ReNcell CX (cell line): Measurements from ENCODE around the genes FPR3 and ZNF615.

GRCh38 chr19:51761758-51762135, 767 bp downstream of the FPR2 start:
- PRO-cap: no peak

DNA sequence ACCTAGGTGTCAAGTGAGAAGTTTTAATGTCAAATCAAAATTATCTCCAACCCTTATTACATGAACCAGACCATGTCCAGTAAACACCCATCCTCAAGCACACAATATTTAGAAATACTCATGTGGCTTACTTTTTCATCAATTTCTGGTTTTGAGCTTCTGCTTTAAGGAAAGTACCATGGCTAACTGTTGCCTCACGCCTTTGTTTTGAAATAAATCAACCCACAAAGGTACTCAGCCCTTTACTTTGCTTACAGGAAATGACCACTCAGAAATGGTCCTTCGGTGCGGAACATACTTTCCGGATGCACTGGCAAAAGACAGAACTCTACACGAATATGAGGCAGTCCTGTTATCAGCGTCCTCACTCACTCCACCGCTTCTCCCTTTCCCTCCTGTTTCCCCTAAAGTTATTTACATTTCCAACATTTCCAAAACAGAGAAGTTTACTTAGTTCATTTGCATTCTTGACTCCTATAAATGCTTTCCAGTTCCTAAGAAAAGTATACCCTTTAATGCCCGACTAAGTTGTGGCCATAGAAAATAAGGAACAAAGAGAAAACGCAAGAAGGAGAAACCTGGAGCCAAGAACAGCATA, 10.4 kb downstream of the FPR2 start:
- PRO-cap: no peak

DNA sequence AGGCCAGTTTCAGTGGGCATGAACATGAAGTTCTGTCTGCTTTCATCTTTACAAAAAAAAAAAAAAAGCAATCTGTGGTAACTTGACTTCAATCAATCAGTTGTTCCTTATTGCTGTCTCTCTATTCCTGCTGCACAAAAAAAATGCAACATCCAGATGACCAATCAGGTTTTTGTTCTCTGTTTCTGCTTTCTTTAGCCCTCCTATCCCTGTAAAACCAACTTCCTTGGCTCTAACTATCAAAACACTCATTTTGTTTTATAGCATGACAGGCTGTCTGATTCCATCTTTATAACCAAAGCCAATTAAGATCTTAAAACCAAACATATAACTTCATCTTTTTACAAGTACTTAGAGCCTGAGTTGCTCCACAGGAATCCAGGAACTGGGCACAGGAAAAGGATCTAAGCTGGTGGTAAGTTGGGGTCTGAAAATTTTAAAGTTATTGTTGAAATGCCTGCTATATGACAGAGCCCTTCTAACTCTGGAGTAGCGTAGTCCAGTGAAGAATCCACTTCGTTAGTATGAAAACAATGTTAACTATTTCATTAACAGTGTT, at the start of gene FPR3:
TSS of gene FPR3 (plus strand) at position 241 of the 559 bp plus-strand sequence.
- PRO-cap: no peak

DNA sequence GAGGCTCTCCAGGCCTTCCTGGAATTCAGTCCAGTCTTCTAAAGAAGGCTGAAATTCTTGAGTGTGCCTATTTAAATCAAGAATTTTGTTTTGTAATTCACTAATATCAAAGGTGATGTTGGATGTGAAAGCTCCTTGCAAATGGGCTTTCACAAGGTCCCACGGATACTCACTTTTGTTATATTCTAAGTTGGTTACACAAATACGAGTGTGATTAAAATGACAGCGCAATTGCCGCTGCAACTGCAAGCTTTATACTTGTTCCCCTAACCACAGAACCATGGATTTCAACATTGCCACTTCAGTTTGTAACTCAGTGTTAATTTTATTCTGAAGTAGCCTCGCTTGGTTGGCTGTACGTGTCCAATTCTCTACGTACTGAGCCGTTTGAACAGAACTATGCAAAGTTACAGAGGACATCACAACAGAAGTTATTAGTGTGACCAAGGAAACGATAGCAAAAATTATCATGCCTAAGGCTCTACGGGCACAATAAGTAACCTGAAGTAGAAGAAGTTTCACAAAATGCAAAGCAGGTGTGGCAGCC, 10.5 kb downstream of the FPR3 start:
- PRO-cap: no peak

DNA sequence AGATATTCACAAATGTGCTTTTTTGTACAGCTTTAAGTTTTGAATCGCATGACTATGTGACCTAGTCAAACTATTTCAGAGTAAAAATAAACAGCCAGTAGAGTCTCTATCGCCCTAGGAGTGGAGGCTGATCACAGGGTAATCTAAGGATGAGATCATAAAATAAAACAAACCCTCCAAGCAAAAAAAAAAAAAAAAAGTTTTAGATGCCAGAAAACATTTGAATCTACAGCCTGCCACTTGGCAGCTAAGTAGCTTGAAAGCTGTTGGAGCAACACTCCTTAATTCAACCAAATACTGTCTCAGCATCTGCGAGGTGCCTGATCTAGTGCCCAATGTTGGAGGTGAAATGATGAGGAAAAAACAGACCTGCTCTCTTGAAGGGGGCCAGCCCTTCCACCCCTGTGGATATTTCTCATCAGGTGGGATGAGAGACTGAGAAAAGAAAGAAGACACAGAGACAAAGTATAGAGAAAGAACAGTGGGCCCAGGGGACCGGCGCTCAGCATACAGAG, 26.7 kb downstream of the ZNF350 start:
- PRO-cap: no peak

GRCh38 chr19:51988953-51989311, 2.3 kb upstream of the ZNF350 start:
- PRO-cap: no peak

- PRO-cap: bidirectional peak, plus-strand start at chr19:52008317, minus-strand start at chr19:52008197
Observed at GRCh38 chr19:52007546-52008648, at the start of gene ZNF615. TSS of gene ZNF615 (minus strand) at chr19:52008211.

- PRO-cap: bidirectional peak, plus-strand start at chr19:52190073, minus-strand start at chr19:52189625
Observed at GRCh38 chr19:52189466-52189838, 400 bp upstream of the PPP2R1A start.

- PRO-cap: no peak
Observed at GRCh38 chr19:52203735-52204058, 13.8 kb downstream of the PPP2R1A start.

- PRO-cap: no peak
Observed at GRCh38 chr19:52291790-52292795, 4.9 kb upstream of the ZNF480 start.

GRCh38 chr19:52533846-52534302, 6.4 kb downstream of the ZNF808 start:
- PRO-cap: no peak

DNA sequence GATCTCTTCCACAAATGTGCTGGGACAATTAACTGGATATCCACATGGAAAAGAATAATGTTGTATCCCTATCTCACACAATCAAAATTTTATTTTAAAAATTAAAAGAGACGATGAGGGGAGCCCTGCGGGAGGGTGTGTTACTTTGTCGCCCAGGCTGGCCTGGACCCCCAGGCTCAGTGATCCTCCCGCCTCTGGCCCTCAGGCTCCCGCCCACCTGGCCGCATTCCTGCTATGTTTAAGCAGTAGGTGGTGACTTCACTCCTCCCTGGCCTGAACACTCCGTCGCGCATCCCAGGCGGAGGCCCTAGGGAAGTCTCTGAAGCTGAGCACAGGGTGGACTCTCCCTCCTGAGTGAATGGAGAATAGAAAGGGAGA, 534 bp upstream of the ZNF701 start:
- PRO-cap: no peak

DNA sequence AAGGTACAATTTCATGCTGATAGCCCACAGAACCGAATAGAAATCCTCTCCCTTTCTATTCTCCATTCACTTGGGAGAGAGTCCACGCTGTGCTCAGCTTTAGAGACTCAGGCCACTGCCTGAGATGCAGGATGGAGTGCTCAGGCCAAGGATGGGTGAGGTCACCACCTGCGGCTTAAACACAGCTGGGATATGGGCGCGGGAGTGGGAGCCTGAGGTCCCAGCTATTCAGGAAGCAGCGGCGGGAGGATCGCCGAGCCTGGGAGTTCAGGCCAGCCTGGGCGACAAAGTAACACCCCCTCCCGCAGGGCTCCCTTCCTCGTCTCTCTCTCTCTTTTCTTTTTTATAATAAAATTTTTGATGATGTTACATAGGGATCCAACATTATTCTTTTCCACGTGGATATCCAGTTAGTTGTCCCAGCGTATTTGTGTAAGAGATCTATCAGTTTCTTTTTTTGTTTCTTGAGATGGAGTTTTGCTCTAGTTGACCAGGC, 51.6 kb downstream of the ENSG00000269825 start:
- PRO-cap: no peak

DNA sequence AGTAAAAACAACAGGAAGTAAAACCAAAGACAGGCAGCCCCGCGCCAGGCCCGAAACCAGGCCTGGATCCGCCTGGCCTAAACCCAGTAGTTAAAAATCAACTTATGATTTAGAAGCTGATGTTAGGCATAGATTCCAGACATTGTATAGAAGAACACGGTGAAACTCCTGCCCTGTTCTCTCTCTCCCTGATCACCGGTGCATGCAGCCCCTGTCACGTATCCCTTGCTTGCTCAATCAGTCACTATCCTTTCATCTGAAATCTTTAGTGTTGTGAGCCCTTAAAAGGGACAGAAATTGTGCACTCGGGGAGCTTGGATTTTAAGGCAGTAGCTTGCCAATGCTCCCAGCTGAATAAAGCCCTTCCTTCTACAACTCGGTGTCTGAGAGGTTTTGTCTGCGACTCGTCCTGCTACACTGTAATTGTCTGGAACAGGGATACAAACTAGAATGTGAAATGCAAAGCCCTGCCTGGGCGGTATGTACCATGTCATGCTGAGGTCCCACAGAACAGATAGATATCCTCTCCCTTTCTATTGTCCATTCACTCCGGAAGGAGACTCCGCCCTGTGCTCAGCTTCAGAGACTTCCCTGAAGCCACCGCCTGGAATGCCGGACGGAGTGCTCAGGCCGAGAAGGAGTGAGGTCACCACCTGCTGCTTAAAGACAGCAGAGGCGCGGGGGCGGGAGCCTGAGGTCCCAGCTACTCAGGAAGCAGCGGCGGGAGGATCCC, 652 bp upstream of the ZNF611 start:
- PRO-cap: no peak

DNA sequence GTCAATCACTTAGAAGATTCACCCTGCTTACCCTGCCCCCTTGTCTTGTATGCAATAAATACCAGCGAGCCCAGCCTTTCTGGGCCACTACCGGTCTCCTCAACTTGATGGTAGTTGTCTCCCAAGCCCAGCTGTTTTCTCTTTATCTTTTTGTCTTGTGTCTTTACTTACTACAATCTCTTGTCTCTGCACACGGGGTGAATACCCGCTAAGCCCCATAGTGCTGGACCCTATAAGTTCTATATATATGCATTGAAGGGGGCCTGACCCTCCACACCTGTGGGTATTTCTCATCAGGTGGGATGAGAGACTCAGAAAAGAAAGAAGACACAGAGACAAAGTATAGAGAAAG, 9.1 kb upstream of the ZNF888 start:
- PRO-cap: no peak

GRCh38 chr19:53504751-53505472, 33.0 kb upstream of the ZNF331 start:
- PRO-cap: no peak

GRCh38 chr19:53958307-53959159, 4.2 kb upstream of the CACNG8 start:
- PRO-cap: no peak

GRCh38 chr19:53977698-53977955, 13.8 kb upstream of the CACNG6 start:
- PRO-cap: no peak

DNA sequence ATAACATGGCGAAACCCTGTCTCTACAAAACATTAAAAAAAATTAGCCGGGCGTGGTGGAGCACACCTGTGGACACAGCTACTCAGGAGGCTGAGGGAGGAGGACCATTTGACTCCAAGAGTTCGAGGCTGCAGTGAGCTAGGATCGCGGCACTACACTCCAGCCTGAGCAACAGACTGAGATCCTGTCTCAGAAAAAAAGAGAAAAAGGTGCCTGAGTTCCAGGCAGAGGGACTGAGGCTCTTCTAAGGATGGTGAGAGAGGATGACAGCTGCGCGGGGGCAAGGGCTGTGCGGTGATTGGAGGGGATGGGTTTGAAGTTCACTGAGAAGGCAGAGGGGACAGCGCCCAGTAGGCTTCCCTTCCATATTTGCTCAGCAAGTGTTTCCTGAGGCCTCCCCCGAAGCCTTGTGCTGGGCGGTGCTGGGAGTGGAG, 6.7 kb upstream of the CACNG6 start:
- PRO-cap: no peak

GRCh38 chr19:54095483-54096498, 4.8 kb downstream of the OSCAR start:
- PRO-cap: unidirectional peak, plus-strand start at chr19:54095757; bidirectional peak, plus-strand start at chr19:54096164, minus-strand start at chr19:54096036